SEM (cell line): Measurements from ENCODE around the genes CYP2U1 and SEC24B.

DNA sequence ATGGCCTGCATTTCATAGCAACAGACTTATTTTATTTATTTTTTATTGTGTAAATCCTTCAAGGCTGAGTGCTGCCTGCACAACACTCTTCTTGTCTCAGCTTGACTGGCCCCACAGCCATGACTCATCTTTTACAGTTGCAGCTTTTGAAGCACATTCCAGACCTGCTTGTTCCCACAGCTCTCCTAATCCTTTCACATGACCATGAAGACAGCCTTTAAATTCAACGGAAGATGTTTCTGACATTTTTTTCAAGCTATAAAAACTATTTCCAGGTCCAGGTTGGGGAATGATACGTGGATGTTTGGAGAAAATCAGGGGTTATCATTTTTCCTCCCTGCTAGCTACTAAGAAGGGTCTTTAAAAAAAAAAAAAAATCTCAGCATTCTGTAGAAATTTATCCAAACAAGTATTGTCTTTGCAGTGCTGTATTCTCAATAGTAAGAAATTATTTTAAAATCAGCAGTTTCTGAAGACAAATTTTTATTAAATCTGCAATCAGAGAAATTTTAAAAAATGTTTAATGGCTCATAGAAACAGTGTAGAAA, 277.0 kb upstream of the TACR3 start:
- PRO-cap: no peak

DNA sequence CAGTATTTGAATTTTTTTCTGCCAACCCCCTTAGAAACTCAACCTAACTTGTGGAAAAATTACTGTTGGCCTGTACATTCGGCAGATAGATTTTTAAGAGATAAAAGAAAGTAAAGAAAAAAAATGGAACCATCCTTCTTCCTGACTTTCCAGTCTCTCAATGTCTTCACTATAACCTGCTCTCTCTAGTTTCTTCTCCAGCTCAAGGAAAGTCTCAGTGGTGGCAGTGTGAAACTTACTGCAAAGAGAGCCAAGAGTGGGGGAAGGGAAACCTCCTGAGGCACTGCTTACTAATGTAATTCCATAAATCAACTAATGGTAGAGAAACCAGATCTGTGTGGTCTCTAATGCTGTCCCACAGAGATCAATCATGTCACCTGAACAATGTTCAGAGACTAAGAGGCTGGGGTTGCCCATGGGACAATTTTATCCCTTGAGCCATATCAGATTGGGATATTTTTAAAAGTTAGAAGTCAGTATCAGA, 7.7 kb downstream of the CXXC4 start:
- PRO-cap: no peak

- PRO-cap: no peak
Measured at GRCh38 chr4:104728332-104728697, 233.6 kb upstream of the CXXC4 start.

DNA sequence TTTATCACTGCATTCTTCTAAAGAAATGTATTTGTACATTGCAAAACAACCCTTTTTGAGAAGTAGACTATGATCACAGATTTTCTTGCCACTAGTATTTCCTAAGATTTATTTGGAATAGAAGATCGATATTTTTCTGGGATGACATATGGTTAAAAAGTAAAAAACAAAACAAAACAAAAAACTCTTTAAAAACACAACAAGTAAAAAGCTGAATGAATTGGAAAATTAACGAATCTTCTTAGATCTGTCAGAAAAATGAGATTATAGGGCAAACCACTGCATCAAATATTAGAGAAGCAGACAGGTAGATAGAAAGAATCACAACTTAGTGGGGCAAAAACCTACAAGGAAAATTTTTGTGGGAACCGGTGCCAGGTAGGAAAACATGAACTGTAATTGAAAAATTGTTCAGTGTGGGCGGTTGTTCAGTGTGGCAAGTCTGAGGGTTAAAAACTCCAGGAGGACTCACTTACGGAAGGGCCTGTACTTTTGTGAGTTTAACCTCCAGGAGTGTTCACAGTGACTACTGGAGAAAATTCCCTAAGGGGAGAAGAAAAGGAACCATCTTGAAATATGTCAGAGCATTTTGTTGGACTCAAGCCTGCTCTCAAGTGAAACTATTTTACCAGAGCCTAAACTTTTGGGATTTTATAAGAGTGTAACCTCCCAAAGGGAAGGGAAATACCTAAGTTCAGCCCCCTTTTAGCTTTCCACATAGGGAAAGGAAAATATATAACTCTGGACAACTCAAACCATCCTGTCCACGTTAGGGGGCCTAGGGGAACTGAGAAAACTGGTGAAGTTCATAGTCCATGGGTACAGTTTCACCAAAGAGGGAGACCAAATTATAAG, 27.8 kb downstream of the TET2 start:
- PRO-cap: no peak

DNA sequence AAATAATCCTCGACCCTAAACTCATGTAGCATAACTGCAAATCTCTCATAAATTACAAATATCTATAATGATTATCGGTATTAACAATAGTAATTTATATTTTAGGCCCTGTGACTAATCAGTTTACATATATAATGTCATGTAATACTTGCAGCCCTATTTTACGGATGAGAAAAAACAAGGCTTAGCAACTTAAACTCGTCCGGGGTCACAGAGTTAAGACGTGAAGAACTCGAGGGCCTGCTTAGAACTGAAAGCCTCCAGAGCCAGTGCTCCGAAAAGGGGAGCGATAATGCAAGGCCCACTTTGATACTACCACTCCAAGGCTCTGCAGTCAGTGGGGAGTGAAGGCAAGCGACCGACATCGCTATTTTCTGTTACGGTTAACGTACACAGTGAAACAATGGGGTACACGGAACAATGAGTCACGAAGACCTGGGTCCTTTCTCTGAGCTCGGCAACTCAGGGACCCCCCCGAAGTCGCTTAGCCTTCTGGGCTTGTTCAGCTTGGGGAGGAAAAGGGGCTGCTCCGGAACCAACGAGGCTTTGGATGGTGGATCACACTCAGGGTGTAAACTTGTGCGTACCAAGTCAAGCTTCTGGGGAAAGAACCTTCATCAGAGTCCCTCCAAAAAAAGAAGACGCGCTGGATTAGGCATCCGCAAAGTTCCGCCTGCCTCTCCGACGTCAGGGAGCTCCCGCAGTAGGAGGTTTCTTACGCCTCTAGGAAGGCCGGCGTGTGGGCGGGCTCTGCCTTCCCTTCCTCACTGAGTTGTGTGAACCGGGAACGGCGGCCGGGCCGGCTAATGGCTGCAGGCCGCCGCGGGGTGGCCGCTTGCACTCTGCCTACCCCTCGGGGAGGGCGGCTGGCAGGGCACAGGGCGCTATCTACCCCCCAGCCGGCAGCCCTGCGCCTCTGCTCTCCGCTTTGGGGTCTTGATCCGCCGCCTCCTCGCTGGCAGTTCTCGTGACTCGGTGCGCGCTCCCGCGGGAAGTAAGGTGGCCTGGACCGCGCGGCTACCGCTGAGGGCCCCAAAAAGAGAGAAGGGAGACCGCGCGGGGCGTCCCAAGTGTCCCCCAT, 769 bp downstream of the PPA2 start:
- PRO-cap: unidirectional peak, plus-strand start at position 195 of the sequence; bidirectional peak, plus-strand start at position 767 of the sequence, minus-strand start at position 707 of the sequence; bidirectional peak, plus-strand start at position 968 of the sequence, minus-strand start at position 967 of the sequence

GRCh38 chr4:105719149-105719598, 10.6 kb downstream of the GSTCD start:
- PRO-cap: no peak

- PRO-cap: no peak
Measured at GRCh38 chr4:105911897-105912461, 16.7 kb downstream of the NPNT start.

GRCh38 chr4:107236469-107236668, 200.3 kb upstream of the DKK2 start:
- PRO-cap: no peak

DNA sequence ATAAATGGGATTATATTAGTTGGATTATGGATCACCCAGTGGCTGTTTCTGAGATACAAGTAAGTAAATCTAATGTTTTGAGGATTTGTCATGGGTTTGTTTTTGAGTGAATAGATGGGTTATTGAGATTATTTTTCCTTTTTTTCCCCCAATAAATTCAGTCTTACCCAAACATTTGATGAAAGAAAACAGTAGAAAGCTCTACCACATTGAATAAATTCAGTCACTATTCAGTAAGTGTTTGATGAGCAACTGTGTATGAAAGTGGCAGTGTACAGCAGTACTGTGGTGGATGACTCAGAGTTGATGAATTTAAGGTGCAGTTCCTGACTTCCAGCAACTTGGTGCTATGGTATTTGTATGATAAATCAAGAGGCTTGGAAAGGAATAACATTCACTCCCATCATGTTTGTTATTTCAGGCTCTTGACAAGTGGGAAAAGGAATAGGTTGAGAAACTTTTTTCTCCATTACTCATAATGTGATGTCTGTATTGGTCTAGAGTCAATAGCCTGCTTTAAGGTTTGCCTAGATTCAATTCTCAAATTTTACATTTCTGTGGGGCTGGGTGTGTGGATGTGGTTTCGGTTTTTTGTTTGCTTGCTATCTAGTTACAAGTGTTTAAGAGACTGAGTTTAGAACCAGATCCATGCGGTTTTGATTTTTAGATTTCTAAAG, 35.3 kb upstream of the CYP2U1 start:
- PRO-cap: no peak

DNA sequence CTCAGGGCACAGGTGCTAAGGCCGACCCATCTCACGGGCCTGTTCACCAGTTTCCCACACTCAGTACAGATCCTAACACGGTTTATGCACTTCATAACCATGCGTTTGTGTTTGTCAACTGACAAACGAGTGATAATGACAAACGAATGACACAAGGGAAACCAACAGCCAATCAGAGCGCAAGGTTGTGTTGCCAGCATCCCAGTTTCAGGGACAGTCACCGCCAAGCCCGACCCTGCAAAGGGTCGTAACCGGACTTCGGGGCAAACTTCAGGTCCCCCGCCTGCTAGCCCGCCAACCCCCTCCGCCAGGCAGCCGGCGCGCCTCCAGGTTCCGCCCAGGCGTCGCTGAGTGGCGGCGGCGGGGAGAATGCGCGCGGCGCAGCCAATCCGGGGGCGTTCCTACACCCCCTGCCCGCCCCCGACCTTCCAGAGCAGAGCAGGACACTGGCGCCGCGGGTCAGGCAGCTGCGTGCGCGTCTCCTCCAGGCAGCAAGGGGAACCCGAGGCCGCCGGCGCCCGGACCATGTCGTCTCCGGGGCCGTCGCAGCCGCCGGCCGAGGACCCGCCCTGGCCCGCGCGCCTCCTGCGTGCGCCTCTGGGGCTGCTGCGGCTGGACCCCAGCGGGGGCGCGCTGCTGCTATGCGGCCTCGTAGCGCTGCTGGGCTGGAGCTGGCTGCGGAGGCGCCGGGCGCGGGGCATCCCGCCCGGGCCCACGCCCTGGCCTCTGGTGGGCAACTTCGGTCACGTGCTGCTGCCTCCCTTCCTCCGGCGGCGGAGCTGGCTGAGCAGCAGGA, at the start of gene CYP2U1:
TSS of gene CYP2U1 (plus strand) at position 431 of the 796 bp plus-strand sequence.
- PRO-cap: bidirectional peak, plus-strand start at position 431 of the sequence, minus-strand start at position 536 of the sequence

DNA sequence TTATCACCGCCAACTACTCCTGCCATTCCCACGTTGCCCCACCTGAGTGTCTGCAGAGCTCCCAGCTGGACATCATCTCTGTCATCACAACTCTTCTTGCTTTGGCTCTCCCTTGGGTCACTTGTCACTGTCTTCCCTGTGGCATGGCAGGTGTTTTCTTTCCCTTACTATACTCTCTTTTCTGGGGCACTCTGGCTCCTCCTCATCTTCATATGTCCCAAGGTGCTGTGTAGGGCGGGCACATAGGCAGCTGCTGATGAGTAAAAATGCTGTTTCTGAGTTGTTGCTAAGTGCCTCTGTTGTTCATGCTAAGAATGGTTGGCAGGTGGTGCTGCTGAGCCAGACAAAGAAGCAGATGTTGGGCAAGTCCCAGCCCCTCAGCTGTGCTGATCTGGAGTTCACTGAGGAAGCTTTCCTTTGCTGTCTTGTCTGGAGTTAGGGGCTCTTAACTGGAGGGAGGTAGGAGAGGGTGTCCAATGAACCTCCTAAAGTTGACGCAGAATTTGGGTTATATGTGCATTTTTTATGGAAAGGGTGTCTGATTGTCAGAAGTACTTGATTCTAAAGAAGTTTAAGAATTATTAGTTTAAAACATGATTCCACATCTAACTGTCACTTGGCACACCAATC, 40.6 kb downstream of the HADH start:
- PRO-cap: no peak

DNA sequence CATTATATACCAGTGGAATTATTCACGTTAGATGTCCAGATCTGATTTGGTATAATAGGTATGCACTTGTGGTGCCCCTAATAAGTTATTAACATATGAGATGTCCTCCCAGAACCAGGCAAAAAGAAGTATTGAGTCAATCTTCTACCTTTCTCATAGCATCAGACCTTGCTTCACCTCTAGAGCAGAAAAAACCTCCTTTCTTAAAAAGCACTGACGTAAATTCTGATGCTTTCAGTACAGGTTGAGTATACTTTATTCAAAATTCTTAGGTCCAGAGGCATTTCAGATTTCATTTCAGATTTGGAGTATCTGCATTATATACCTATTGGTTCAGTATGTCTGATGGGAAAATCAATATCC, 22.4 kb downstream of the LEF1 start:
- PRO-cap: no peak

DNA sequence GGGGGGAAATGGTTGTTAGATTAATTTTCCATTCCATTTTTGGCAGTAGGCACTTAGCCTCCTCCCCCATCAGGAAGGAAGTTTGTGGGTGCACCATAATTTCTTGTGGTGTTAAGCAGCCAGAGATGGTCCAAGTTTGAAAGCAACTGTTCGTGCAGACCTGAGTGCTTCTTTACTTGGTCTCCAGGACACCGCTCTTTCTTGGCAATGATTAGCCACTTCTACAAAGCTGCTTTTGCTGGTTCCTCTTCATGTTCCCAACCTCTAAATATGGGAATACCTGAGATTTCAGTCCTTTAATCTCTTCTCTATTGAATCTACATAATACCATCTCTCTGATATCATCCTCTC, 92.6 kb upstream of the RPL34 start:
- PRO-cap: unidirectional peak, plus-strand start at position 122 of the sequence

- PRO-cap: unidirectional peak, plus-strand start at chr4:109433275; unidirectional peak, plus-strand start at chr4:109433306; bidirectional peak, plus-strand start at chr4:109433621, minus-strand start at chr4:109433363; bidirectional peak, plus-strand start at chr4:109433858, minus-strand start at chr4:109433764
Measured at GRCh38 chr4:109433167-109434177, at the start of gene SEC24B. TSS of gene SEC24B (plus strand) at chr4:109433815.

DNA sequence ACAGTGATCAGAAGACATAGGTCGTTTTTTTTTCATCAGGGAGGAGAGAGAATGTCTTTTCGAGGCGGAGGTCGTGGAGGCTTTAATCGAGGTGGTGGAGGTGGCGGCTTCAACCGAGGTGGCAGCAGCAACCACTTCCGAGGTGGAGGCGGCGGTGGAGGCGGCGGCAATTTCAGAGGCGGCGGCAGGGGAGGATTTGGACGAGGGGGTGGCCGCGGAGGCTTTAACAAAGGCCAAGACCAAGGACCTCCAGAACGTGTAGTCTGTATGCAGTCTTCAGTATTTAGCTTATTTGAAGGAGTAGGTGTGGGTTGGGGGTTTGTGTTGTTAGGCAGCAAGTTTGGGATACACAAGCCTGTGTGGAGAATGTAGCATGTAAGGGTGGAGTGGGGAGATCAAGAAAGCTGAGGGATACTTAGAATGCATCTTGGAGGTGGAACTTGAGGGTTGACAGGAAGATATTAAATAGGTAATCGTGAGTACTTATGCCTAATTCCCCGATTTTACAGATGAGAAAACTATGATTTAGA, 617 bp downstream of the GAR1 start:
- PRO-cap: bidirectional peak, plus-strand start at position 134 of the sequence, minus-strand start at position 84 of the sequence

DNA sequence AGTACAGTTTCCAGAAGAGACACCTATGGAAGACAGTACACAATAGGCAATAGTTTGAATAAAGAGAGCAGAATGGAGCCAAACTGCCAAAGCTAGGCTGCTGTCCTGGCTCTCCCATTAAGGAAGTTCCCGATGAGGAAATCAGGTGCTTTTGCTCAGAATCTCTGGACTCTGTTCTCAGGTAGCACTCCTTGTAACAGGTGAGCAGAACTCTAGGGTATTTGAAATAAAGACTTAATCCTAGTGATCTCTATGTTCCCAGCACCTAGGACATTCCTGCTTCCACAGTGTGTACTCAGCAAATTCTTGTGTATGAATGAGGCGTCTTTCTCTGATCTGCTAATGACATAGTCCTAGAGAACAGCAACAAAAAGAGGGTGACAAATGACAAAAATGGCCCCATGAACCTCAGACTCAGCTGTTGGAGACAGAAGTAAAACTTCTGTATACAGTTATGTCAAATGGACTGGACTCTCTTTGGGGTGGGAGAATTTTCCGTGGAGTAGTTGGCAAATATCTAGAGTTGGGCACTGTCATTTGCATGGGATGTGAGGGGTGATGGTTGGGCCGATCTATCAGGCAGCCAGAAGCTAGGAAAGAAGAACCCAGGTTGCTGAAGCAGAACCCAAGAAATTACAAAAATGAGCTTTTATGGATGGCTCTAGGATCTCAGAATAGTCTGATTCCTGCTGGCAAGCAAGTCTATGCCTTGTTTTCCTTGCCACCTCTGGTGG, 1.9 kb downstream of the EGF start:
- PRO-cap: no peak

DNA sequence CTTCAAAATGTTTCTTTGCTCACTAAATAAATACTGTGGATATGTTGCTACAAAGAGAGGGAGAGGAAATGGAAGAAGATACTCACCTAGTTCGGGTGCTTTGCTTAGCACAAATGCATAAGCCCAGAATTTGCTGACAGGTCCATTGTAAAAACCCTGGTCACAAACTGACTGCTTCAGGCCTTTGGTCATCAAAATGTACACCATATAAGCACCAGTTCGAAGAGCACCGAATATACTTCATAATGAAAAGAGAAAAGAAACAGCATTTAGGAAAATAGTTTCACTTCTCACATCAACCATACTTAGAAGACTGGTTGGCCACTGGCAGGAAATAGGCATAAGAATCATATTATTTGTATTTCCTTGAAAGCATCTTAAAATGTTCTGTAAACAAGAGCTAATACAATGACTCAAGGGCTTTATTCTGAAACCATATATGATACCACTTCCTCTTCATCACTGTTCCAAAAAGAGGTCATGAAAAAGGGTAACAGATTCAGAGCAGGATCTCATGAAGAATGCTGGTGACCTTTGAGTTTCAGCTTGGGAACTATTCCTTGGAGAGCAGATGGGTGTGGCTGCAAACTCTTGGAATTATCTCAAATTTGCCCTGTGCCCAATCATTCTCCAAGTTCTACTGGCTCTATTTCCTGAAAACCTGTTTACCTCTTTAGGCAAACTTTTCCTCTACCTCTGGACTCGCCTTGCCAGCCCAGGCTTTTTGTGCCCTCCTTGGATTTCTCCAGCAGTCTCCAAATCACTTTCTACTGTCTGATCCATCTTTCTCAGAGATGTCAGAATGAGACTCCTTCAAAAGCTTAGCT, 138.7 kb downstream of the ELOVL6 start:
- PRO-cap: no peak

- PRO-cap: bidirectional peak, plus-strand start at chr4:110165739, minus-strand start at chr4:110165596
Measured at GRCh38 chr4:110165230-110165856, 33.1 kb downstream of the ELOVL6 start.

DNA sequence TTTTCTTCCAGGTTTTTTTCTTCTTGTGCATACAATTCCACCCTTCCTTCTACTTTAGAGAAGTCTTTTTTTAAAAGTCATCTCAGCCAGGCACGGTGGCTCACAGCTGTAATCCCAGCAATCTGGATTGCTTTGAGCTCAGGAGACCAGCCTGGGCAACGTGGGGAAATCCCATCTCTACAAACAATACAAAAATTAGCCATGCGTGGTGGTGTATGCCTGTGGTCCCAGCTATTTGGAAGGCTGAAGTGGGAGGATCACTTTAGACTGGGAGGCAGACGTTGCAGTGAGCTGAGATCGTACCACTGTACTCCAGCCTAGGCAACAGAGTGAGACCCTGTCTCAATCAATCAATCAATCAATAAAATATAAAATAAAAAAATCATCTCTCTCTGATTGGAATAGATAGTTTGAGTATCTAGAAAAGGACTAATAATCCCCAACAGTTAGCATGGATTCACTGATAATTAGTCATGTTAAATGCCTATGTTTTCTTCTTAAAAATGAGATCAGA, 14.7 kb downstream of the ELOVL6 start:
- PRO-cap: no peak

GRCh38 chr4:110615271-110616619, 7.1 kb downstream of the PITX2 start:
- PRO-cap: no peak